ENCODE measurements around the genes DEFB119, TPX2, MYLK2, DUSP15 and XKR7.

GRCh38 chr20:25751331-25751811, 54.7 kb upstream of the ZNF337 start:
- RAMPAGE, long total RNA = no peak
- RRBS = no CpG with 5 or more reads among the region's 10 CpGs

DNA sequence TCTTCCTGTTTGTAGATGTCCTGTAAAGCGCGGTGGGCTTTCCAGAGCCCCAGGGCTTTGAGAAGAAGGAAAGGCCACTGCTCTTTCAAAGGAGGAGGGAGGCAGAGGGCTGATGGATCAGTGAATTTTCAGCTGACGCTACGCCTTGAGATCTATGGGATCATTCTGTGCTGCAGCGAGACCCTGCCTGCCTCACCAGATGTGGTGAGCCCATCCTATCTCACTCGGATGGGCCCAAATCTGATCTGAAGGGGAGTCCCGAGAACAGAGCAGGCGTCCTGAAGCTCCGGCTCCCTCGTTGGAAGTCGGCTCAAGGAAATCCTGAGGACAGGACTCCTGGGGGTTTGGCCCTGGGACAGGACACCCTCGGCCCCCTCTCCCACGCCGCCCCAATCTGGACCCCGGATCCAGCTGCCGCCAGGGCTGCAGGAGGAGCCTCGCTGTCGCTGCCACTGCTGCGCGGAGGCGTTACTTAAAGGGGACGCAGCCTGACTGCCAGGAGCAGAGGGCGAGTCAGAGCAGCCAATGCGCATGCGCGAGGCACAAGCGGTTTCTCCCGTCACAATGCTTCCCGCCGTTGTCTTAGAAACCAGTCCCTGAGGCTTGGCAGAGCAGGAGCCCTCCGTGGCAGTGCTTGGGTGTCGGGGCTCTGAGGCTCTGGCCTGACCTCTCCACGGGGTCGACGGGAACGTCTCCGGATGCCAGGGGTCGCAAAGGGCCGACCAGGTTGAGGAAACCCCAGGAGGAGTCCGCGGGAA, 1568.0 kb upstream of the DEFB115 start:
- RAMPAGE, long total RNA = no peak
- RRBS = no CpG with 5 or more reads among the region's 41 CpGs

- RAMPAGE, long total RNA = no peak
- RRBS = no CpG with 5 or more reads among the region's 18 CpGs
Measured at GRCh38 chr20:29752613-29753191, 1504.8 kb upstream of the DEFB115 start.

DNA sequence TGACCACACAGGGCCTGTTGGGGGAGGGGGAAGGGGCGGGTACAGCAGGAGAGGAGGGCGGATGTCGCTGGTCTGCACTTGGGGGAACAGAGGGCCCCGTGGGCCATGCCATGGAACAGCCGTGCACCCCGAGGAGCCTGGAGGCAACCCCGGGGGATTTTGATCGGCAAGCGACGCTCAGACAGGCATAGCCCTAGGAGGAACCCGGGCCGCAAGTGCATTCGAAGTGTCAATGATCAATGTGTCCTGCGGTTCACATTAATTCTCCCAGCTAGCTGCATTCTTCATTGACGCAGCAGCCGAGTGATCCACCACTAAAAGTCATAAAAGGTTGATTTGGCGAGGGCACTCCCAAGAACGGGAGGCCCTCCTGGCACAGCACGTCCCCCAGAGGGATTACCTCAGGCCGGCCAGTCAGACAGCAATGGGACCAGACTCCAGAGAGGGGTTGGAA, 772.7 kb upstream of the DEFB115 start:
- RAMPAGE, long total RNA = no peak
- RRBS = no CpG with 5 or more reads among the region's 20 CpGs

DNA sequence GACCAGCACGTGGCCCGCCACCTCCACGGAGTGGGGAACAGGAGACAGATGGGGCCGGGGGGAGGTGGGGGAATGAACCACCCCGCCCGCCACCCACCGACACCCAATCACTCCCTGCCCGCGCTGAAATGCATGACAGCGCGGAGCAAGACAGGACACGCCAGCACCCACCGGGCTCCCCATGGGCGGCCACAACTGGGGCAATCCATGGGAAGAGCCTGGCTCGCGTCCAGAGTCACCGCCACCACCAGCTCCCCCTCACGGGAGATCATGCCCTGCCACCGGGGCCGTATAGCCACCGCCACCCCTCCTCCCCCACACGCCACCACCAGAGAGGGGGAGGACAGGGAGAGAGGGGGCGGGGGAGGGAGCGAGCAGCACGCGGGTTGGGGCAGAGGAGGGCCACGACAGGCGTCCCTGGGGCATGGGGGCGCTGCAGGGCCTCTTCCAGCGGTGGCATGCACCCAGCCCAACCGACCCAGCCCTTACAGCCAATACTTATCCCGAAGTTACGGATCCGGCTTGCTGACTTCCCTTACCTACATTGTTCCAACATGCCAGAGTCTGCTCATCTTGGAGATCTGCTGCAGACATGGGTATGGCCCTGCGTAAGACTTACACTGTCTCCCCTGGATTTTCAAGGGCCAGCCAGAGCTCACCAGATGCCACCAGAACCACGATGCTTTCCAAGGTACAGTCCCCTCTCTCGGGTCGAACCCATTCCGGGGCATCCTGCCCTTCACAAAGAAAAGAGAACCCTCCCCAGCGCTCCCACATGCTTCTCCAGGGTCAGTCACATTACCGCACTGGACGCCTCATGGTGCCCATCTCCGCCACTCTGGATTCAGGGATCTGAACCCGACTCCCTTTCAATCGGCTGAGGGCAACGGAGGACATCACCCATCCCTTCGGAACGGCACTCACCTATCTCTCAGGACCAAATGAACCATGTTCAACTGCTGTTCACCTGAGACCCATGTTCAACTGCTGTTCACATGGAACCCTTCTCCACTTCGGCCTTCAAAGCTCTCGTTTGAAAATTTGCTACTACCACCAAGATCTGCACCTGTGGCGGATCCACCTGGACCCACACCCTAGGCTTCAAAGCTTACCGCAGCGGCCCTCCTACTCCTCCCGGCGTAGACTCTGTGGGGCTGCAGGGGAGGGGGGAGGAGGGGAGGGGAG, 744.0 kb upstream of the DEFB115 start:
- RAMPAGE, long total RNA = no peak
- RRBS = no CpG with 5 or more reads among the region's 55 CpGs

DNA sequence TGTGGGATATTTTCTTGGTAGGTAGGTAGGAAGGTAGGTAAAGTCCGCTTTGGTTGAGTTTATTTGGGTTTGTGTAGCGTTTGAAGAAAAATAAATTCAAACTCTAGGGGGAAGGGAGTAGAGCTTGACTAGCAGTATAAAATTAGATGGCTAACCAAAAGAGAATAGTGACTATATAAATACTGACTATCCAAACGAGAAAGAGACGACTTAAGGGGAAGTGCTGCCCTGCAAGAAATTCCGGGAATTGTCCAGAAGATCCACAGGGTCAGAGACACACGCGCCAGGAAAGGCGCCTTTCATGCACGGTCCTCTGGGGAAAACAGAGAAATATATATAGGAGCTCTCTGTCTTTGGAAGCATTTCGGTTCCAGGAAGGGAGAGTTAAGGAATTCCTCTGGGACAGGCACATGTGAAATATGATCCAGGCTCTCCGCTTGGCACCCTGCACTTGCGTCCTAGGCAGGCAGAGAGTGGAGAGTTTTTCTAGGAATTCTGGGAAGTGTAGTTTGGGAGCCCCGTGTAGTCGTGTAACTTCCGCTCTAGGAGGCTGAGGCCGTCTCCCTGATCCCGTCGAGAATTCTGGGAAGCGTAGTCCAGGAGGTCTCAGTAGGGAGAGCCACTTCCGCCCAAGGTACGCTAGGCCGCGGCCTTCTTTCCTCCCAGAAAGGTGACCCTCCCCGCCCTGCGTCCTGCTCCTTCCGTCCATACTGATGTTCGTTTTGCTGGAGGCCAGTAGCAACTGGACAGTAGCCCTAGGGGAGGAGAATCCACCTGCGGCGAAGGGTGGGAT, 677.6 kb upstream of the DEFB115 start:
- RAMPAGE, long total RNA = start-site peak on the minus strand centred at position 336 of the sequence, 62 bp wide, 221 and 150 reads in 2 replicates; start-site peak on the plus strand centred at position 607 of the sequence, 31 bp wide, 7 and 7 reads in 2 replicates
- RRBS = no CpG with 5 or more reads among the region's 29 CpGs

DNA sequence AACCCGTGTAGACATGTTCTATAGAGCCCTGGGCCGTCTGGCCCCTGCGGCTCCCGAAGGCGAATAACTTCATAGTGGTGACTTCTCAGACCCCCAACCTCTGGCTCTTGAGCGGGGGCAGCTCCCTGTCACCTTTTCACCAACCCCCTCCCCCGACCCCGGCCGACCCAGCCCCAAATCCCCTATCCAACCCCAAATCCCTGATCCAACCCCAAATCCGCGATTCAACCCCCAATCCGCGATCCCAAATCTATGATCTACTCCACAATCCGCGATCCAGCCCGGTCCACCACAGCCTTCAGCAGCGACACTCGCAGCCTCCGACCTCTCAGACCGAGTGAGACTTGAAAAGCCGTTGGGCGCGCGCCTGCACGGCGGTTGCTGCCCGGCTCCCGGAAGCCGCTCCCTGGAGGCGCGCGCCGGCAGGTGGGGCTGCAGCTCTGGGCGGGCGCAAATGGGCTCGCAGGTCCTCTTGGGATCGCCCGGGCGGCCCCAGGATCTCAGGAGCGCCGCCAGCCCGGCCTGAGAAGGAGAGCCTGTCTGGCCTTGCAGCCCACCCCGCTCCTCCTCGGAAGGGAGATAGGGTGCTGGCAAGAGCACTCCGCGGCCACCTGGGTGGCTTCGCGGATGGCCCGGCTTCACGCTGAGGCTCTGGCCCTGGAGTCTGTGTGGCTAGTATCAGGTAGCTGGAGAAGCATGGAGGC, 533.5 kb upstream of the DEFB115 start:
- RAMPAGE, long total RNA = no peak
- RRBS = no CpG with 5 or more reads among the region's 50 CpGs

DNA sequence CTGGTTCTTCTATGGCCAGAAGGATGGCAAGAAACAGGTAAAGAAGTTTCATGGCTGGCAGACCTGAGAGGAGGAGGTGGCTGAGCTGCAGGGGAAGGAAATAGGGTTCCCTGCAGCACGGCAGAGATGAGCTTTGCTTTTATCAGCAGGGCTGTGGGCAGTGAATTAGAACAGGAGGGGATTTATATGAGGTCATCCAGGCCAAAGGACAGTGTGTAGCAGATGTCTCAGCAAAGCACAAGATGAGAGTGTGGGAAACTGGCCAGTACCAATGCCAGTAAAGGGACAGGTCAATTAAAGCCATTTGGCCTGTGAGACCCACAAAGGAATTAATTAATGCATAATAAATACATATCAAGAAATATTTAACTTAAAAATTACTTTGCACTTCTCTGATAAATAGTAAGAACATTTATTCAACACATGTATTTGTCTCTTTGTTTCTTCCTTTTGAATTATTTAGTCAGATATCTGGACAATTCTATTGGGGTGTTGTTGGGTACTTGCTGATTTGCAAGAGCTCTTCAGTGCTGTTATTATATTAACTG, at the start of gene DEFB119:
TSS of gene DEFB119 (minus strand) at position 159 of the 548 bp plus-strand sequence.
- RAMPAGE, long total RNA = no peak
- RRBS = no CpG with 5 or more reads among the region's 1 CpG

- RAMPAGE, long total RNA = no peak
- RRBS = 51% methylated on average over 11 of the region's 43 CpGs
Measured at GRCh38 chr20:31483969-31484562, 9.0 kb downstream of the REM1 start.

DNA sequence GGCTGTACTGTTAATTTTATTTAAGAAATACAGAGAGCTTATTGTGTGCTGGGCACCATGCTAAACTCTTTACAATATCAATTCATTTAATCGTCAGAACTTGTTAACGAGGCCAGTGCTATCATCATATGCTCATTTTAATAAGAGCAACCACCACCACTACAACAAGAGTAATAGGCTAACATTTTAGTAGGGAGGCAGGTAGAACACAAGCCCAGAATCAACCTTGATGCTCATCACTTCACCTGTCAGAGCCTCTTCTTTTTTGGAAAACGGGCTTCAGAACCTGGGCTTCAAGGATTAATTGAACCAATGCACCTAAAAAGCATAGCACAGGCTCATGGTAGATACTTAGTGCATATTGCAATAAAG, 3.9 kb downstream of the ID1 start:
- RAMPAGE, long total RNA = no peak
- RRBS = no CpG with 5 or more reads among the region's 3 CpGs

GRCh38 chr20:31678121-31679314, 40.8 kb downstream of the COX4I2 start:
- RAMPAGE, long total RNA = no peak
- RRBS = no CpG with 5 or more reads among the region's 9 CpGs

- RAMPAGE, long total RNA = no peak
- RRBS = no CpG with 5 or more reads among the region's 1 CpG
Measured at GRCh38 chr20:31686172-31686648, 36.5 kb downstream of the BCL2L1 start.

DNA sequence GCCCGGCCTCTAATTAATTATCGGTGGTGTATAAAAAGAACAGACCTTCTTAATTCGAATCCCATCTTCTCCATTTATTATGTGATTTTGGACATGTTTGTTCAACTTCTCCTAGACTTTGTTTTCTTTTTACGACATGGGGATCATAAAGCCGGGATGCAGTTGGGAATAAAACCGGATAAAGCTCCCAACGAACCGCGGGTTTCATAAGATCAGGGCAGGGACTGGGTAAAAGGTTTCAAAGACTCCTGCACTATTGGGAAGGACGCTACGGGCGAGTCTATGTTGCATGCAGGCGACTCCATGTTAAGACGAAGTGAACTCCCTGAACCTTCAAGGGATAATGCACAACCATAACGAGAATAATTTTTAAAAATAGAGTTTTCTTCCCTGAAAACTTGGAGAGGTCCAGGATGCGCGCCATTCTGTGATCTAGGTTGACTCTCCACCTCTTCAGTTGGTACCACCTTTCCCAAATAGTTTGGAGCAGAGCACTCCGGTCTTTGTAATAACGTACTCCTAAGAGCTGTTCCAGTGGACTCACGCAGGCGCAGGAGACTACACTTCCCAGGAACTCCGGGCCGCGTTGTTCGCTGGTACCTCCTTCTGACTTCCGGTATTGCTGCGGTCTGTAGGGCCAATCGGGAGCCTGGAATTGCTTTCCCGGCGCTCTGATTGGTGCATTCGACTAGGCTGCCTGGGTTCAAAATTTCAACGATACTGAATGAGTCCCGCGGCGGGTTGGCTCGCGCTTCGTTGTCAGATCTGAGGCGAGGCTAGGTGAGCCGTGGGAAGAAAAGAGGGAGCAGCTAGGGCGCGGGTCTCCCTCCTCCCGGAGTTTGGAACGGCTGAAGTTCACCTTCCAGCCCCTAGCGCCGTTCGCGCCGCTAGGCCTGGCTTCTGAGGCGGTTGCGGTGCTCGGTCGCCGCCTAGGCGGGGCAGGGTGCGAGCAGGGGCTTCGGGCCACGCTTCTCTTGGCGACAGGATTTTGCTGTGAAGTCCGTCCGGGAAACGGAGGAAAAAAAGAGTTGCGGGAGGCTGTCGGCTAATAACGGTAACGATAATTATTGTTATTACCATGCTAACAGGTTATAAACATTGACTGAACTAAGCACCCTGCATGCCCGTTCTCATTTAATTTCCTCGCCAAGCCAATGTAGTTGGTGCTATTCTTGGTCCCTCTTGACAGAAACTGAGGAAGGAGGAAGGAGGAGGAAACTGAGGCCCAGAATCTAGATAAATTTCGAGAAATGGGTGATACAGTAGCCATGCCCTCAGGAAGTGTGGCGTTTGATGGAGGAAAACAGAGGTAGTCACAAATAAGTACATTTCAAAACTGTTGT, at the start of gene TPX2:
TSS of gene TPX2 (plus strand) at position 723 of the 1,343 bp plus-strand sequence.
- RAMPAGE, long total RNA = start-site peak on the plus strand centred at position 759 of the sequence, 64 bp wide, 325 and 472 reads in 2 replicates
- RRBS = 7% methylated on average over 12 of the region's 70 CpGs

- RAMPAGE, long total RNA = no peak
- RRBS = no CpG with 5 or more reads among the region's 15 CpGs
Measured at GRCh38 chr20:31818921-31819593, at the start of gene MYLK2. TSS of gene MYLK2 (plus strand) at chr20:31819356.

GRCh38 chr20:31860228-31861447, 9.7 kb downstream of the DUSP15 start:
- RAMPAGE, long total RNA = no peak
- RRBS = 4% methylated on average over 1 of the region's 43 CpGs

DNA sequence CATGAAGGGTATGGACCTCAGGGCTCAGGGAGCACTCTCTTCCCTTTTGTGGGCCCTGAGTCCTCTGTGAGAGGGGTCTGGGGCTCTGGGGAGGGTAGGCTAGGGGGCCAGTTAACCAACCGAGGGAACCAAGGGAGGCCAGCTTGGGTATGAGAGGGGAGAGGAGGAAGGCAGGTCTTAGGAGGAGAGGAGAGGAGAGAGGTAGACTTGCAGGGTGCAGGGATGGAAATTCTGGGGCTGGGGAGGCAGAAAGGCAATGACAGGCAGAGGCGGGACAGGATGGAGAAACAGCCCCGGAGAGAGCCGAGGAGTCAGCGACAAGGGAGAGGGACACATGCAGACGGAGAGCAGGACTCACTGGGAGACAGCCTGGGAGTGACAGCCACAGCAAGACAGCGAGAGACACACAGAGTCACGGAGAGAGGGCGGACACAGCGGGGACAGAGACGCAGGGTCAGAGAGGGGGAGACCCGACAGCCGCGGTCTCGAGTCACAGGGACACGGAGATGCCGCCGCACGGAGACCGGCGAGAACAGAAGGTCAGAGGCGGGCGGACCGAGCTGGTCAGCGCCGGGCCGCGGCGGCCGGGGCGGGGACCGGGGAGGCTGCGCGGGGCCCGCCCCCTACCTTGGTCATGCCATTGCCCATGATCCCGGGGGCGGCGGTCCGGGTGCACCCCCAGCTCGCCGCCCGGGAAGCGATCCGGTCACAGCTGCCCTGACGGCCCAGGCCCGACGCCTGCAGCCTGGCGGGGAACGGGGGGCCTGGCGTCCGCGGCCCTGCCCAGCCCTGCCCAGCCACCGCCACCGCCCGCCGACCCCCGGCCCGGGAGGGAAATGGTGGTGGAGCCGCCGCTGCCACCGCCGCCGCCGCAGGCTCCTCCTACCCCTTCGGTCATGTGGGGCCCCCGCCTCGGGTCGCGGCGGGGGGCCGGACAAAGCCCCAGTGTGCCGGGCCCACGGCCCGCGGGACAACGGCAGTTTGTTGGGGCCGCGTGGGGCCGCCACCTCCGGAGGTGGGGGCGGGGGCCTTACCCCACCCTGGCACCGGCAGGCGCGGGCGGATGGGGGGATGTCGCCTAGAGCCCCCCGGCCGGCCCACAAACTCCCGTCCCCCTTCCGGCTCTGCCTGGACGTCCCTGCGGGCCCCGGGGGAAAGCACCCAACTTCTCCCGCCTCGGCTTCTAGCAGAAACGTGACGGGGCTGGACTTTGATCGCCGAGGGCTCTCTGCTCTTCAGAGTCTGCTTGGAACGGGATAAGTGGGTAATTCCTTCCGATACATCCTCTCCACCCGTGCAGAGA, at the start of gene DUSP15:
TSS of gene DUSP15 (minus strand) at position 838 of the 1,303 bp plus-strand sequence.
- RAMPAGE, long total RNA = start-site peak on the minus strand centred at position 585 of the sequence, 27 bp wide, 23 and 17 reads in 2 replicates
- RRBS = 2% methylated on average over 36 of the region's 102 CpGs

- RAMPAGE, long total RNA = no peak
- RRBS = 5% methylated on average over 13 of the region's 104 CpGs
Measured at GRCh38 chr20:31967762-31969000, at the start of gene XKR7. TSS of gene XKR7 (plus strand) at chr20:31968151.

- RAMPAGE, long total RNA = no peak
- RRBS = 2% methylated on average over 26 of the region's 71 CpGs
Measured at GRCh38 chr20:32017921-32018965, 8.0 kb downstream of the CCM2L start.

DNA sequence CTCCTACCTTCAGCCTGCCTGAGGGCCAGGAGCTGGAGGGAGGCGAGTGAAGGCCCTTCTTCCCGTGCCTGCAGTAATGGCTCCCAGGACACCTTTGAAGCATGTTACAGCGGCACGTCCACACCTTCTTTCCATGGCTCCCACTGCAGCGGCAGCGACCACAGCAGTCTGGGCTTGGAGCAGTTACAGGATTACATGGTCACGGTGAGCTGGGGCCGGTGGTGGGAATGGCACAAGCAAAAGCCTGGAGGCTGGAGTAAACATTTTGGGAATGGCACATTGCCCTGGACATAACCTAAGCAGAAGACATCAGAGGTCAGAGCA, 18.6 kb downstream of the CCM2L start:
- RAMPAGE, long total RNA = no peak
- RRBS = no CpG with 5 or more reads among the region's 8 CpGs

DNA sequence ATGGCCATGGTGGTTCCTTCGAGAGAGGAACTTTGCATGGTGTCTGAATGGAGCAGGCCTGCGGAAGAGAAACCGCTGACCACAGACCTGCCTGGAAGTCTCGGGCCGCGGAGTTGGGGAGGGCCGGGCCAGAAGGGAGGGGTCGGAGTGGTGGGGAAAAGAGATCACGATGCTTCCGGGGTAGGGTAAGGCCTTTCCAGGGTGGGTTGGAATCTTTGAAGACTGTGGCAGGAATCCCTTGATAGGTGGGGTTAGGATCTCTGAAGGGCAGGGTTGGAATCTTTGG, 764 bp upstream of the HCK start:
- RAMPAGE, long total RNA = no peak
- RRBS = 2% methylated on average over 3 of the region's 10 CpGs

Data from cardiac muscle cell (in vitro differentiated cells and primary cell).